Myometrial cell (primary cell): ENCODE data around the genes USP17L17, USP17L22, USP17L27 and RAB28.

DNA sequence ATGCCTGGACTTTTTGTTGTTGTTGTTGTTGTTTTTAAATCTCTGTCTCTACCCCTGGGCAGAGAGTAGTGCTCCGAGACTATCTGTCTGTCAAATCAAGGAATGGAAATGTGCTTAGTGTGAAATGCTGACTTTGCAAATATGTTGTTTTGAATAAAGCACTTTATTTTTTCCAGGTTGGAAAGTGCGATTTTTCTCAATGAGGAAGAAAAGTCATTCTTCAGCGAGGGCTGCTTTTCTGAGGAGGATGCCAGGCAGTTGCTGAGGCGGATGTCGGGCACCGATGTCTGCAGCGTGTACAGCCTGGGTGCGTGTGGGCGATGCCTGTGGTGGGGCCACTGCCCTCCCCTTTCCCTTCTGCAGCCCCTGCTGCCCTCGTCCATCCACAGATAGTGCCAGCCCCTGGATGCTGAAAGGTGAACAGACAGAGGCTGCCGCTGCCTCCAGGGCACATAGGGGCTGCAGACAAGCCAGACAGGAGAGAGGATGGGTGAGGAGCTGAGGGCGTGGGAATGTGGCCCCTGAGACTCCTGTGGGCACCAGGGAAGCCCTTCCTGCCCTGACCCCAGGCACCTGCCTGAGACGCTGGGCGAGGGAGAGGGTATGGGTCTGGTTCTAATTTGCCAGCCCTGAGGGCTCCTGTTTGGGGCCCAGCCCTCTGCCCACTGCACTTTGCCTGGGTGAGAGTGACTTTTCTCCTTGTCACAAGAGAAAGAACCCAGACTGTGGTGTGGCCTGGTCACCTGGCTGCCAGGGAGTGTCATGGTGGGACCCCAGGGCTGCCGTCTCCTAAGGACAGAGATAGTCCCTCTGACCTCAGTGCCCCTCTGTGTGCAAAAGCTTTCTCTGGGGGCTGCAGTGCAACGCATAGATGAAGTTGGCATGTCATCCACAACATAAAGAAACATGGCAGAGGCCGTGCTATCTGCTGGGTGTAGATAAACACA is 23.8 kb downstream of the SH3TC1 start:
- RAMPAGE, long total RNA = no peak

GRCh38 chr4:8271223-8271552 is 1.6 kb downstream of the HTRA3 start:
- RAMPAGE, long total RNA = no peak

DNA sequence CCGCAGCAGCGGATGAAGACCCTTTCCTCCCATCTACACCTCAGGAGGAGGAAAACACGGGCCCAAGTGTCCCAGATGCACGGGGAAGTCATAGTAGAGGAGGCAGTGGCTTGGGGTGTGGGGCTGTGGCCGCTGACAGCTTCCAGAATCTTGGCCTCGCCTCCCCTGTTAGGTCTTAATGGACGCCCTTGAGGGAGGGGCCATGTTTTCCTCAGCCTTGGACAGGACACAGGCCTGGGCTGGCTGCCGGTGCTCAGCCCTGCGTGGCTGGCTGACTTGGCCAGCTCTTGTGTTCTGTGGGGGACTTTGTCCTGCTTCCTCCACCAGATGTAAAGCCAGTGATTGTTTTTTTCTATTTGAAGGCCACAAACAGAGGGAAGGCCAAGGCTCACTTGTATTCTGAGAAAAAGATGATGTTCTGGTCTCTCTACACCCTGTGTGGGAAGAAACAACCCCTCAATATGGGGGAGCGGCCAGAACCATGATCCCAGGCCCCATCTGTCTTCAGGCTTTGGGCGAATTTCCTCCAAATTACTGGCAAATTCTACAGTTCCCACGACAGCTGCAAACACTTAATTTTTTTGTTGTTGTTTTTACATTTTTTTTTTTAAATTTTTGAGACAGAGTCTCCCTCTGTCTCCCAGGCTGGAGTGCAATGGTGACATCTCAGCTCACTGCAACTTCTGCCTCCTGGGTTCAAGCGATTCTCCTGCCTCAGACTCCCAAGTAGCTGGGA is 71.3 kb downstream of the HTRA3 start:
- RAMPAGE, long total RNA = no peak

GRCh38 chr4:8376472-8376814 is 64.1 kb downstream of the ACOX3 start:
- RAMPAGE, long total RNA = no peak

GRCh38 chr4:8398274-8399000 is 42.1 kb downstream of the ACOX3 start:
- RAMPAGE, long total RNA = no peak

- RAMPAGE, long total RNA = no peak
Observed at GRCh38 chr4:8472984-8473801, 32.6 kb downstream of the TRMT44 start.

DNA sequence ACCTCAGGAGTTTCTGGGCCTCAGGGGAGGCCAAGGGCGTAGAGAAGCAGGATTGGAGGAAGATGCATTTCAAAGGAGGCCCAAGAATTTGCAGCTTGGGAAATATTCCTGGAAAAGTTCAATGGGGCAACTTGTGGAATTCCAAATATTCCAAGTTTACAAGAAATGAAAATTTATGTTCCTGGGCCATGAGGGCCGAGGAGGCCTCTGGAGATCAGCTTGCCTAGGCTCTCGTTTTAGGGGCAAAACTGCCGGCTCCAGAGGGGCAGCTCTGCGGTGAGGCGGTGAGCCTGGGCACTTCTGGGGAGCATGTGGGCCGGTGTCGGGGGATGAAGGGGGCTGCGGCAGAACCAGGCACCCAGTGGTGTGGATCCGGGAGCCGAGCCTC is 54.7 kb upstream of the GPR78 start:
- RAMPAGE, long total RNA = no peak

DNA sequence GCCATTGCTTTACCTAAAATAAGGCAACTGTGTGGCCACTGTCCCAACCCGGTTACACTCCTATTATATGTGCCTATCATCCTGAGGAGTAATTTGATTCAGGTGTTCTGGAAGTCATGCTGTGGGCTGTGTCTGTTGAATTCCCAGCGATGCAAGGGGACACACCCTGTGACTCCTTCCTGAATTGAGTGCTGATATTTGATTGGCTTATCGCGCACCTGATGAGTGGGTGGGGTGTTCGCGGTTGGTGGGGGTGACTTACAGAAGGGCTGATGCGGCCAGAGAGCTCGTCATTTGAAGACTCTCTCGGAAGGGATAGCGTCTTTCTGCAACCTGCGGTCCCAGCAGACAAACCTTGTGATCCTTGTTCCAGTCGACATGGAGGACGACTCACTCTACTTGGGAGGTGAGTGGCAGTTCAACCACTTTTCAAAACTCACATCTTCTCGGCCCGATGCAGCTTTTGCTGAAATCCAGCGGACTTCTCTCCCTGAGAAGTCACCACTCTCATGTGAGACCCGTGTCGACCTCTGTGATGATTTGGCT is at the start of gene USP17L17:
TSS of gene USP17L17 (plus strand) at position 379 of the 546 bp plus-strand sequence.
- RAMPAGE, long total RNA = no peak

DNA sequence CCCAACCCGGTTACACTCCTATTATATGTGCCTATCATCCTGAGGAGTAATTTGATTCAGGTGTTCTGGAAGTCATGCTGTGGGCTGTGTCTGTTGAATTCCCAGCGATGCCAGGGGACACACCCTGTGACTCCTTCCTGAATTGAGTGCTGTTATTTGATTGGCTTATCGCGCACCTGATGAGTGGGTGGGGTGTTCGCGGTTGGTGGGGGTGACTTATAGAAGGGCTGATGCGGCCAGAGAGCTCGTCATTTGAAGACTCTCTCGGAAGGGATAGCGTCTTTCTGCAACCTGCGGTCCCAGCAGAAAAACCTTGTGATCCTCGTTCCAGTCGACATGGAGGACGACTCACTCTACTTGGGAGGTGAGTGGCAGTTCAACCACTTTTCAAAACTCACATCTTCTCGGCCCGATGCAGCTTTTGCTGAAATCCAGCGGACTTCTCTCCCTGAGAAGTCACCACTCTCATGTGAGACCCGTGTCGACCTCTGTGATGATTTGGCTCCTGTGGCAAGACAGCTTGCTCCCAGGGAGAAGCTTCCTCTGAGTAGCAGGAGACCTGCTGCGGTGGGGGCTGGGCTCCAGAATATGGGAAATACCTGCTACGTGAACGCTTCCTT is at the start of gene USP17L22:
TSS of gene USP17L22 (plus strand) at position 337 of the 620 bp plus-strand sequence.
- RAMPAGE, long total RNA = no peak

DNA sequence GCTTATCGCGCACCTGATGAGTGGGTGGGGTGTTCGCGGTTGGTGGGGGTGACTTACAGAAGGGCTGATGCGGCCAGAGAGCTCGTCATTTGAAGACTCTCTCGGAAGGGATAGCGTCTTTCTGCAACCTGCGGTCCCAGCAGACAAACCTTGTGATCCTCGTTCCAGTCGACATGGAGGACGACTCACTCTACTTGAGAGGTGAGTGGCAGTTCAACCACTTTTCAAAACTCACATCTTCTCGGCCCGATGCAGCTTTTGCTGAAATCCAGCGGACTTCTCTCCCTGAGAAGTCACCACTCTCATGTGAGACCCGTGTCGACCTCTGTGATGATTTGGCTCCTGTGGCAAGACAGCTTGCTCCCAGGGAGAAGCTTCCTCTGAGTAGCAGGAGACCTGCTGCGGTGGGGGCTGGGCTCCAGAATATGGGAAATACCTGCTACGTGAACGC is at the start of gene USP17L27:
TSS of gene USP17L27 (plus strand) at position 174 of the 451 bp plus-strand sequence.
- RAMPAGE, long total RNA = no peak

DNA sequence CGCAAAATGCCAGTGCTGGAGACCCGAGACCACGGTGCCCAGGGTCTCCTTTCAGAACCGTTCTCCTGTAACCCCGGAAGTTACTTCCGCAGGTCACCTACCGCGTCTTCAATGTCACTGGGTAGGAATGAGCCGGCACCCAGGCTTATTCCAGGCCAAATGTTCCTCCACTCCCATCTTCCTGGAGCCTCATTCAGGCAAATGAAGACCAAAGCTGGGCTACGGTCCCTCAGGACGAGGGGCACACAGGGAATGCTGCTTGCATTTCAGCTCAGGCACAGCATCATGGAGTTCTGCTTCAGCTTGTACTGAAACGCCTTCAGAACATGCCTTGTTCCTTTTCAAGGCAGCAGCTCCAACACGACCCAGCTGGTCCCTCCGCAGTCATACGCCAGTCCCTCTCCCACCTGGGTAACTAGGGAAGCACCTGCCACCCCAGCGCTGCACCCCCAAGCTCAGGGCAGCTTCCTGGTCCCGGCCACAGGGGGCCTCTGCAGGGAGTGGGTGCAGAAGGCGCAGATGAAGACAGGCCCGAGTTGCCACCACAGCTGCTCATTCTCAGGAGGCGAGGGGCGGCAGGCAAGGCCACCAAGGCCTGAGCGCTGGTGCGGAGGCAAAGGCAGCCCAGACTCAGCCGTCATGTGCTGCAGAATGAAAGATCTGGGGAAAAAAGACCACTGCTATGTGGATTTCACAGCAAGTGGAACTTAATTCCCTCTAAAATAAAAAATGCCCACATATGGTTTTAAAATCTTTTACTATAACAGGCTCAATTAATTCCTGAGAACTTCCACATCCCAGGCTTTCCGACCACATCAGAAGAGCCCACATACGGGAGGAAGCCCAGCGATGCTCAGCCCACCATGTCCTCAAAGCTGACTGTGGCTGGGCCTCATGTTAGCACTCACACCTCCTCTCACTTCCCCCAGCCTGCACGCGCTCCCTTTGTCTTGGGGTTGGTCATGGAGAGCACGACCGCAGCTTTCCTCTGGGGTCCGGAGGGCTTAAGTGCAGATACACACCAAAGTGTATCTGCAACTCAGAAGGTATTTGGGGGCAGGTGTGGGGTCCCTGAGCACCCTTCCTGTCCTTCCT is 21.7 kb downstream of the WDR1 start:
- RAMPAGE, long total RNA = no peak

DNA sequence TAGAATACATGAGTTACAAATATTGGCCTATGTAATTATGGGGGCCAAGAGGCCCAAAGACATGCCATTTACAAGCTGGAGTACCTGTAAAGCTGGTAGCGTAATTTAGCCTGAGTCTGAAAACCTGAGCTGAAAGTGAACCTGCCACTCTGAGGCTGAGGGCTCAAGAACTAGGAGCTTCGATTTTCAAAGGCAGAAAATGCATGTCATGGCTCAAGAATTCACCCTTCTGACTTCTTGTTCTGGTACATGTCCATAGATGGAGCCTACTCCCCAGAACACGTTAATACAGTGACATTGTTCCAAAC is 115.4 kb upstream of the WDR1 start:
- RAMPAGE, long total RNA = no peak

- RAMPAGE, long total RNA = no peak
Observed at GRCh38 chr4:10736384-10736796, 51.8 kb upstream of the CLNK start.

DNA sequence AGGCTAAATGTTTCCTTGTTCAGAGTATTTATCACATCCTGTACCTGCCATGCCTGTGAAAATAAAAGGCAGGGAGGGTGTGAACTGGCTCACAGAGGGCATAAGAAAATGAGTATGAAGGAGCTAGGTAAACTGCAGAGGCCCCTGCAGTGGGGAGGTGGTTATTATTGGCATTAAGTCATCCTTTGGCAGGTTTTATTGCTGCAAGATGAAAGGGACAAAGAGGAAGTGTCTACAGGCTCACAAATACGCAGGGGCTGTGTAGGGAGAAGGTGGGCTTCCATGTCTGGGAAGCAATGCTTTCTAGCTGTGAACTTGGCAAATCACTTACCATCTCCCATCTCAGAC is 76.9 kb upstream of the HS3ST1 start:
- RAMPAGE, long total RNA = no peak

DNA sequence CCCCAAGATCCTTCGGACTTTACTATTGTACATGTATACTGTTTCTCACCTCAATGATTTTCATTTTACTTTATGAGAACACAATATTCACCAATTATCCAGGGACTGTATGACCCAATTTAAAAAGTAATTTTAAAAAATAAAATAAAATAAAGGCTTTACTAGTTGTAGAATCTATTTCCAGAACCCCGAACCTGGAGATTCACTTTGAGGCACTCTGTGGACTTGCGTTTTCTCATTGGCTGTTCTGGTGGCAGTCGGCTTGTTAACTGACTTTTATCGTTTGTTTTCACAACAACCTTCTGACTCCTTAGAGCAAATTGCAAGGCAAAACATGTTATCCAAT is 310.4 kb downstream of the RAB28 start:
- RAMPAGE, long total RNA = no peak

- RAMPAGE, long total RNA = no peak
Observed at GRCh38 chr4:13281032-13281731, 203.0 kb downstream of the RAB28 start.

- RAMPAGE, long total RNA = no peak
Observed at GRCh38 chr4:13368231-13368761, 115.8 kb downstream of the RAB28 start.

- RAMPAGE, long total RNA = no peak
Observed at GRCh38 chr4:13374448-13375019, 109.6 kb downstream of the RAB28 start.

GRCh38 chr4:13483518-13484503 is at the start of gene RAB28:
Gene RAB28, minus strand, starts transcription at chr4:13484340.
- RAMPAGE, long total RNA = start-site peak on the minus strand at chr4:13484329-13484342, 175 and 136 reads in 2 replicates

DNA sequence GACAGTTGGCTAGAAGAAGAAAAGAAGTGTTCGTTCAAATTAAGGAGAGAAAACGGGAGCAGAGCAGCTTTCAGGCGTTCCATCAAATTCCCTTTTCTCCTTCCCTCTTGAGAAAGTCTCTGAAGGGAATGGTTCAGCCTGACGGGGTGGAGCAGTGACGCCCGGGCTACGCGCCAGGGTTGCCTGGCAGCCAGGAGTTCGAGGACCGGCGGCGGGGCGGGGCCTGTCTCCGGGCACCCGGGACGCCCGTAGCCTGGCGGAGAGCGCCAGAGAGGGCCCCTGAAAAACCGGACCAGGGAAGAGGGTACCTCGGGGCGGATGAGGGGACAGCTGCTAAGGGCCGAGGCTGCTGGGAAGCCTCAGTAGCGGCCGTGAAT is 352 bp upstream of the RAB28 start:
- RAMPAGE, long total RNA = no peak